HCT116 (cell line): ENCODE results near the gene OR7A10.

DNA sequence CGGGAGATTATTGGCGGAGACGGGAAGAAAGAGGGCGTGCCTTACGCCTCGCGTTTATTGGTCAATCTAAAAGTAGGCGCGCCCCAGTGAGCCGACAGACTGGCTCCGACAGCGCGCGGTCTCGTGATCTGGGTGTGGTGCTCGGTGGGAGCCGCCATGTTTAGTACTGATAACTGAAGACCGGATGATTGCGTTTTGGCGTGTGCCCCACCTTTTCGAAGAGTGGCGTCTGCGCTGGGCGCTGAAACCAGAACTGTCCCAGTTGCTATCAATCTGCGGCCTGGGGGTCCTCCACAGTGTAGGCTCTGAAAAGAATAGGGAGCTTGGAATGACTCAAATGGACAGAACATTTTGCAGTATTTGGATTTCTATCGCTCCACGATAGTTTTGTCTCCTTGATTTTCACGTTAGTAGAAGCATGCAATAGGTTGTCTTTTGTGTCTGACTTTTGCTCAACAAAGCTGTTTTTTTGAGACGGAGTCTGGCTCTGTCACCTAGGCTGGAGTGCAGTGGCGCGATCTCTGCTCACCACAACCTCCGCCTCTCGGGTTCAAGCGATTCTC, 393 bp upstream of the DDX39A start:
- RRBS = no CpG with 5 or more reads among the region's 34 CpGs

DNA sequence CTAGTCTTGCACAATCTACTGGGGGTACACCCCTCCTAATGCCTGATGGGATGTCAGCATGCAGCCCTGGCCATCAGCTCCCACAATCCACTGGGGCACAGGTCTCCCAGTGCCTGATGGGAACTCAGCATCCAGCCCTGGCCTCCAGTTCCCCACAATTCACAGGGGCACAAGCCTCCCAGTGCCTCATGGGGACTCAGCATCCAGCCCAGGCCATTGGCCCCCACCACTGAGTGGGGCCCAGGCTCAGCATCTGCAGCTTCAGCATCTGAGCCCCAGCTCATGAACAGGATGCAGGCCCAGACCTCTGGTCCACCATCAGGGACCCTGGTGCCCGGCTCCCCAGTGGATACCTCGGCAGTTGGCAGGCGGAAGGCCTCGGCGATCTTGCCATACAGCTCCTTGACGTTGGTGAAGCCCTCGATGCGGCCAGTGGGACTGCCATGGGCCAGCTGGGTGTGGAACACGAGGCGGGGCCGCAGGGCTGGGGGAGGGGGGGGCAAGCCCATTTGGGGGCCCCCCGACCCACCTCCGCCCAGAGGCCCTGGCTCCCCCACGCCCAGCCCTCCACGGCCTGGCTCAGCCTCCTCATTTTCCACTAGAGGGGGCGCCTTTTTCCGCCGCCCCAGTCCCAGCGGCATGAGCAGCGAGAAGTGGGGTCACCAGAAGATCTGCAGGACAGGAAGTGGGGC, 7.3 kb upstream of the PTGER1 start:
- RRBS = no CpG with 5 or more reads among the region's 20 CpGs

- RRBS = no CpG with 5 or more reads among the region's 23 CpGs
Measured at GRCh38 chr19:14515835-14516672, 2.1 kb downstream of the DNAJB1 start.

- RRBS = no CpG with 5 or more reads among the region's 23 CpGs
Measured at GRCh38 chr19:14550078-14550997, 20.9 kb downstream of the TECR start.

DNA sequence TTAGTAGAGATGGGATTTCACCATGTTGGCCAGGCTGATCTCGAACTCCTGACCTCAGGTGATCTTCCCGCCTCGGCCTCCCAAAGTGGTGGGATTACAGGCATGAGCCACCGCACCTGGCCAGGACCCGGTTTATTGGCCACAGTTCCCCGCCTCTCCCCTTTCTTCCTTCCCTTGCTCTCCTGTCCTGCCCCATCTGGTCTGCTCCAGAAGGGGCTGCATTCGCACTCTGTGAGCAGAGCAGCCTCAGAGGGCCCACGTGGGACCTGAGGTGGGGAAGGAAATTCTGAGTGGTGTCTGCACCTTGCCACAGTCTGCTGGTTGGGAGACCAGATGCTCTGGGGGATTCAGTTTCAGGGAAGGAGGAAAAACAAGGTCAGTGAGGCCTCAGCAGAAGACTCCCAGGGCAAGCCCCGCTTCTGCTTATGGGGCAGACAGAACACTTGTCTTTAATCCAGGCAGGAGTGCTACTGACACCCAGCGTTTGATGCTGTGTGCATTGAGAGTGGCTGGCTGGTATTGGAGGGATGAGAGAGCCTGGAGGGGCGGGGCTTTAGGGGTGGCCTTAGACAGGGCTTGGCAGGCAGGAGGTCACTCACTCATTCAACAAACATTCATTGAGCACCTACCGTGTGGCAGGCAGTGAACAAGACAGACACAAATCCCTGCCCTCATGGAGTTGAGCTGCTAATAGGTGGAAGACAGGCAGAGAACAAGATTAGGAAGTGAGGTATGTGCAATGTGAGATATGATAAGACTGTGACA, 5.0 kb upstream of the CLEC17A start:
- RRBS = no CpG with 5 or more reads among the region's 12 CpGs

GRCh38 chr19:14622026-14622516, 39.2 kb downstream of the CLEC17A start:
- RRBS = no CpG with 5 or more reads among the region's 6 CpGs

DNA sequence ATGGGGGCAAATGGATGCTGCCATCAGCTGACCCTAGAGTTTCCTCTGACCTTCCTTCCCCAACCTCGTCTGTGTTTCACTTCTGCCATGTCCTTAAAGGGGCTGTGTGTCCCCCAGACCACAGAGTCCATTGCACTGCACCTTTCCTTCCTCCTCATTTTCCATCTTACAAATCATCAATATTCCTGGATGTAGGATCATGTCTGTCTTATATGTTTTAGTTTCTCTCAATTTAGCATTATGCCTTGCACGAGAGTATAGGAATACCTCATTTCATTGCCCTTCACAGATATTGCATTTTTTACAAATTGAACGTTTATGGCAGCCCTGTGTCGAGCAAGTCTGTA, 42.0 kb downstream of the ZNF333 start:
- RRBS = no CpG with 5 or more reads among the region's 4 CpGs

DNA sequence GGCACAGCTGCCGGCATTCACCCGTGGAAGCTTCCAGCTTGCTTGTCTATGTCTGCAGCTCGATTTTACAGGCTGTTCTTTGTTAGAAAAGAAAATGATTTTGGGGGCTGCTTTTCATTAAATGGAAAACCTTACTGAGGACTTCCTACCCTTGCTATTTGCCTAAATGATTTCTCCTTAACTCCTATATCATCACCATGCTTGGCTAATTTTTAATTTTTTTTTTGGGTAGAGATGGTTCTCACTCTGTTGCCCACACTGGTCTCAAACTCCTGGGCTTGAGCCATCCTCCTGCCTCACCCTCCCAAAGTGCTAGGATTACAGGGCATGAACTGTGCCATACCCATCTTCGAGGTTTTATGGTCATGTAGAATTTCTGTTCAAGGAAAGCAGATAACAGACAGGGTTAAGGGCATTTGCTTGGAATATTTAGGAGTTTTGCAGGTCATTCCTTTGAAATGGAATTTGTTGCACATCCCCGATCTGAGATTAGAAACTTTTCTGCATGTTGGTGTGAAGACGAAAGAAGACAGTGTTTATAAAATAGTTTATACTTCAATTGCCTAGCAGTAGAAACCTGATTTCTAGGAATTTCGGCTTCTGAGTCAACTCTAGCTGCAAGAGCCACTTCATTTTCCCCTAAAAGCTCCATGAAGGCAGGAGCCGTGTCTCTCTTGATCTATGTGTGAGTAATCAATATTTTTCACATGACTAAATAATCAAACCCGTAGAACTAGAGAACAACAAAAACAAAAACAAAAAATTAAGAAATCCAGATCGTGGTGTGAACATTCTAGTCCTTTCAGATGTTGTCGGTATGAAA, 43.1 kb downstream of the ADGRE2 start:
- RRBS = no CpG with 5 or more reads among the region's 11 CpGs

DNA sequence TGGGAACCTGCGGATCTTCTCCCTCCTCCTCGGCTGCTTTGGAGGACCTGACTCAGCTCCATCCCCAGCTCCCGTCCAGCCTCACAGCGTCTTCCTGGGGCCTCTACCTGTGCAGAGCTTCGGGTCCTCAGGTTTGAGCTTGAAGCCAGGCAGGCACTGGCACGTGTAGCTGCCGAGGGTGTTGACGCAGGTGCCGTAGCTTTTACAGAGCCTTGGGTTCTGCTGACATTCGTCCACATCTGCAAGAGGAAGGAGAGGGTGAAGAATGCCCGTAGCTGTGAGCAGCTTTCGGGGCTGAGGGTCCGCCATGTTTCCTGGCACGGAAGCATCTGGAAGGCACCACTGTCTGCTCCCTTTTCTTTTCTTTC, 11.5 kb downstream of the ADGRE2 start:
- RRBS = no CpG with 5 or more reads among the region's 14 CpGs

DNA sequence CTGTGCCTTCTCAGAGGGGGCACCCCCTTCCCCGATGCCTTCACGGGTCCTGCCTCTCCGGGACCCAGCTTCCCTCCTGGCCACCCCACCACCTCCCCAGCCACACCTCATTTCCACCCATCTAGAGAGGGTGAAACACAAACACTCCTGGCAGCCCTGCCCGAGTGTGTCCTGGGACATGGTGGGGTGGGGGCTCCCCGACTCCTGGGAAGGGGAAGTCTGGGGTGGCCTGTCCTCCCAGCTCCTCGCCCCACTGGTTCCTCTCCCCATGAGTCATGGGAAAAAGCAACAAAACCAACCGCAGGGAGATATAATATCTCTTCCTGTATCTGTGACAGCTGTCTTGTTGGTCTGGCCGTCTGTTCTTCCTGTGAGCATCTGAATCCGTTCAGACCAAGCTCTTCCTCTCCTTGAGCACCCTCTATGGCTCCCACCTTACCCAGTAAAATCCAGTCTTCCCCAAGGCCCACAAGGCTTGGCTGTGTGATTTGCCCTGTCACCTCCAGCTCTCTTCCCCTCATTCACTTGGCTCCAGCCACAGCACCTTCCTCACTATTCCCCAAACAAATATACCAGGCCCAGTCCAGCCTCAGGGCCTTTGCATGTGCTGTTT, 6.8 kb upstream of the ADGRE2 start:
- RRBS = no CpG with 5 or more reads among the region's 9 CpGs

- RRBS = no CpG with 5 or more reads among the region's 6 CpGs
Measured at GRCh38 chr19:14848780-14849343, at the start of gene OR7A10. OR7A10 (minus strand) TSS chr19:14848922.

DNA sequence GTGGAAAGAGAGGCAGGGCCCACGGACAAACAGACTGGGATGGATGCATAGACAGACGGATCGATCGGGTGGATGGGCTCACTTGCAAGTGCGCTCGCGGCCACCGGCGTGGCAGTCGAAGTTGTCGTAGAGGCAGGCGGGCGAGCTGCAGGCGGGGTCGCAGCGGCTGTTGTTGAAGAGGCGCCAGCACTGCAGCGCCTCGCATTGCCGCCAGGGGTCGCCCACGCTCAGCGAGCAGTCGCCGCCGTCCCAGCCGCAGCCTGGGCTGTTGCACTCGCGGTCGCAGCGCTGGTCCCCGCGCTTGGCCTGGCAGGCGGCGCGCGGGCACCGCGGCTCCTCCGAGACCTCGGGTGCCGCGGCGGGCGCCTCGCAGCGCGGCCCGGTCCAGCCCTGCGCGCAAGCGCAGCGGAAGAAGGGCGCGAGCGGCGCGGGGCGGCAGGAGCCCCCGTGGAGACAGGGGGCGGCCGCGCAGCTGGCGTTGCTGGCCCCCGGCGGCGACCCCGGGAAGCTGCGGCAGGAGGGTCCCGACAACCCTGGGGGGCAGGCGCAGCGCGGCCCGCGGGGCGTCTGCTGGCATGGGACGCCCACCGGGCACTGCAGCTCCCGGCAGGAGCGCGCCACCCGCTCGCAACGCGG, 23.2 kb downstream of the NOTCH3 start:
- RRBS = 57% methylated on average over 8 of the region's 85 CpGs

GRCh38 chr19:15180972-15181357, 19.8 kb downstream of the NOTCH3 start:
- RRBS = no CpG with 5 or more reads among the region's 21 CpGs

DNA sequence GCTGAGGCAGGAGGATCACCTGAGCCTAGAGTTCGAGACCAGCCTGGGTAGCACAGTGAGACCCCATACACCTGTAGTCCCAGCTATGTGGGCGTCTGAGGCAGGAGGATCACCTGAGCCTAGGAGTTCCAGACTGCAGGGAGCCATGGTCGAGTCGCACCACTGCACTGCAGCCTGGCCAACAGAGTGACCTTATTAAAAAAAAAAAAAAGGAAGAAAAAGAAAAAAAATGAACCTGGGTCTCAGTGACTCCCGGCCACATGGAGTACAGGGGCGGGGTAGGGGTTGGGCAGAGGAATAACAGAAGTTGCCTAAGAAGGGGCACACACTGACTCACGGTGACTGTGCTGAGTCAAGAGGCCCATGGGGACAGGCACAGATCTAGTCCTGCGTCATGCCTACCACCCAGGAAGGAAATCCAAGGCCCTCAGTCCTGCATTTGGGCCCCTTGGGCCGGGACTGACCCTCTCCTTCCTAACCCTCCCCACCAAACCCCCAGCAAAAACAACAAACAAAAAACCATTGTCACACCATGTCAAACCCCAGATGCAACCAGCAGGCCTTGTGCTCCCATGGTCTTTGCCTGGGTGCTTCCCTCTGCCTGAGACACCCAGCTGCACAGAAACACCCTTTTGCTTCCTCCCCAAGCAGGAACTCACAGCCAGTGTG, 9.4 kb upstream of the NOTCH3 start:
- RRBS = no CpG with 5 or more reads among the region's 9 CpGs

DNA sequence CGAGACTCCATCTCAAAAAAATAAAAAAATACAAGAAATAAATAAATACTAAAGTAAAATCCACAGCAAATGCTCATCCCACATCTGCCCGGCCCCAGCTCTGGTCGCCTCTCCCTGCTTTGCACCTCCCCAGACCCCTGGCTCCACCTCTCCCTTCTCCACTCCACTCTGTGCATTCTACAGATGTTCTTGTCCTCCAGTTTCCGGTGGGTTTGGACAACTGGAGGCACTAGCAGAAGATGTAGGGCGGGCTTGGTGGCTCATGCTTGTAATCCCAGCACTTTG, 12.3 kb downstream of the EPHX3 start:
- RRBS = no CpG with 5 or more reads among the region's 5 CpGs

- RRBS = no CpG with 5 or more reads among the region's 62 CpGs
Measured at GRCh38 chr19:15231822-15232335, 369 bp downstream of the EPHX3 start.

DNA sequence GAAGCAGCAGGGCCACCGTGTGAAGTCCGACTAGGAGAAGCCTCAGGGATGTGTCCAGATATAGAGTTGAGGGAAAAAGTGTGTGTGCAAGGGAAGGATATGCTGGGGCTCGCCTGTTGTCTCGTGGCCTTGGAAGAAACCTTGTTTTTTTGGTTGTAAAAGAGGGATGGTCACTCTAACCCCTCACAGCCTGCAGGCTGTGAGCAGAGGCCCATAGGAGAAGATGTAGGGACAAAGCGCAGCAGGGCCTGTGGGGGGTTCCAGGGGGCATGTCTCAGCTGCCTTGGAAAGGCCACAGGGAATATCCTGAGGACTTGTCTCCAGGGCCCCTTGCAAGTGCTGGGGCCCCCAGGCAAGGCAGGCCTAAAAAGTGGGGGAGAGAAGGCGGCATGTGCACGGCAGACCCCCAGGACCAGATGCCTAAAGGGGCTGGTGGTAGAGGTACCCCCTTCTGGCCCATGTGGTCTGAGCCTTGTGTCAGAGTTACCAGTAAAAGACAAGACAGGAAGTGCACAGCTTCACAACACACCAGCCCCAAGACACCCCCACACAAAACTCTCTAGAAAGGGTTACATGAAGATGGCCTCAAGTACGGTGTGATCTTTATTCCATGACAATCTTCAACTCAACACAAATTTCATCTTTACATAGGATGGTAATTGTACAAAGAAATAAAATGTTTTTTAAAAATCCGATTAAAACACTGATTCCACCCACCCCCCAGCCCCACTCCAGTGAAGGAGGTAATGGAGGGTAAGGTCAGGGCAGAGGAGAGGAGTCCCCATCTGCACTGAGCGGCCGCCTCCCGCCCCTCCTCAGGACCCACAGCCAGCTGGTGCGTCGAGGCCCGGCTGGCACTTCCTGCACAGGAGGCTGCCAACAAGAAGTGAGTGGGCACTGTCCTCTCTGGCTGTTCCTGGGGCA, 14.5 kb upstream of the EPHX3 start:
- RRBS = no CpG with 5 or more reads among the region's 15 CpGs

GRCh38 chr19:15265209-15265780, 33.0 kb upstream of the EPHX3 start:
- RRBS = no CpG with 5 or more reads among the region's 25 CpGs

- RRBS = no CpG with 5 or more reads among the region's 11 CpGs
Measured at GRCh38 chr19:15294056-15294992, 38.0 kb downstream of the BRD4 start.

DNA sequence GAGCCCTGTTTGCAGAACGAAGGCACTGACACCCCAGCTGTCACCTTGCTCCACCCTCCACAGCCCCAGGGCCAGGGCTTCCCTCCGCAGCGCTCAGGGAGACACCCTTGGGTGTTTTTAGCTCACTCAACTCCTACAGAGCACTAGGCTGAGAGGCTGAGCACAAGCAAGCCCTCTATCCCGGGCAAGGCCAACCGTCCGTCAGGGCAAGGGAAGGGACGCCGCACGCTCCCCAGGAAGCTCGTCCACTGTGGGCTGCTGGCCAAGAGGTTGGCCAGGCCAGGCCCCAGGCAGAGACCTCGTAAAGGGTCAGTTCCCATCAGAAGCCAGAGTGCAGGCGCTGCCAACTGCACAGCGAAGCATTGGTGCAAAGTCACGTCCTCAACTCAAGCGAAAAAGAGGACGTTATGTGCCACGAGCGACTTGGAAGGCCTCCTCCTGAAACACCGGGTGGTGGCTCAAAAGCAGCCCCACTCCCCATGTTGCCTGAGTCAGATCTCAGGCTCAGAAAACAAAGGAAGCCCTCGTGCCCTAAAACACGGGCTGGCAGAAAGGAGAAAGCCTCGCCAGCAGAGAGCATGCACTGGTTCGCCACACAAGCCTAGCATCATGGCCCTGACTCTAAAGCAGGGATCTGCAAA, 4.8 kb downstream of the AKAP8 start:
- RRBS = no CpG with 5 or more reads among the region's 23 CpGs